Vagina (tissue), 1 donor: ENCODE measurements around the gene KIAA1614.

GRCh38 chr1:179586070-179587056, 5.3 kb upstream of the TDRD5 start:
- PRO-cap, result no peak
- RAMPAGE, long total RNA, result no peak

GRCh38 chr1:179742634-179743025, 461 bp upstream of the FAM163A start:
- PRO-cap, result no peak
- RAMPAGE, long total RNA, result no peak

DNA sequence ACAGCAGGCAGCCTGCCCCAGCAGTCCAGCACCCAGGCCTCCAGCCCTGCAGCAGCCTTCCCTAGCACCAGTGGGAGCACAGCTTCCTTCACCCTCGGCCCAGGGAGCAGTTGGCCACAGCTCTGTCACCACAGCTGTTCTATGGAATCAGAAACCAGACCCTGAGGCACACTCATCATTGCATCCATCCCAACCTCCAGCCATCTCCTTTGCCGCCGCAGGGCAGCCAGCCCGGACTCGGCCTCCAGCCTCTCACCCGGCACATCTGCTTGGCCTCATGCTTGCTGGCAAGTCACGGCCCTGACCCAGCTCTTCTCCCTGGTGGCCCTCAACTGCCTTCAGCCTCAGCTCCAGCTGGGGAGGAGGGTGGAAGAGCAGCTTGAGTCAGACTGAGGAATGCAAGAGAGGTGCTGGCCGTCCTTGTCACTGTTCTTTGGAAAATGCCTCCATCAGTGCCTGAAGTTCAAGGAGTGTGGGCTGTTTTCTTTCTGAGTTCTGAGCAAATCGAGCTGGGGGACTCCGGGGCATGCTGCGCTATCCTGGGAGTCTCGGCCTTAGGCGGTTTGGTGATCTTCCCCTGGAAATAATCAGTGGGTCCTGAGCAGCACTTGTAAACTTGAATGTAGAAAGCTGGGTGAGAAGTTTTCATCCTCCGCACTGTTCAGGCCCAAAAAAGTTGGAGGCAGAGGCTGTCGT, 59.7 kb downstream of the TOR1AIP2 start:
- PRO-cap, result no peak
- RAMPAGE, long total RNA, result no peak

DNA sequence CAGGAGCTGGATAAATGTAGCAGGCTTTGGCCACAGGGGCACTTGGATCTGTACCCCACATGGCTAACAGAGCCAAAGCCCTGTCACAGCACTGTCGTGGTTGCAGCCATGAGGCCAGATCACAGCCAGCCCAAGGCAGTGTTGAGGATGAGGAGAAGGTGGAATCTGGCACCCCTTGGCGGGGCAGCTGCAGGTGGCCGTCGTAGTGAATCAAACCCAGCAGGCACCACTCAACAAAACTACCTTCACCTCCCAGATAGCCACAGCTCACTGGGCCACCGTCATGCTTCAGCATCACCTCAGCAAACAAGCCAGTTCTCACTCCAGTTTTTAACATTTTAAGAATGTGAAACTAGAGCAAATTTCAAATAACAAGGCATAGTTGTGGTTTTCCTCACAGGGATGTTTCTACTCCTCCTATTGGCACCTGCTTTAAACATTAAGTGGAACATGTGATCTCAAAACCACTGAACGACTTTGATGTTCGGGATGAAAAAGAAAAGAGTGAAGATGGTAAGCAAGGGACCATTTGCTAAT, 45.7 kb downstream of the TOR1AIP2 start:
- PRO-cap, result no peak
- RAMPAGE, long total RNA, result no peak

DNA sequence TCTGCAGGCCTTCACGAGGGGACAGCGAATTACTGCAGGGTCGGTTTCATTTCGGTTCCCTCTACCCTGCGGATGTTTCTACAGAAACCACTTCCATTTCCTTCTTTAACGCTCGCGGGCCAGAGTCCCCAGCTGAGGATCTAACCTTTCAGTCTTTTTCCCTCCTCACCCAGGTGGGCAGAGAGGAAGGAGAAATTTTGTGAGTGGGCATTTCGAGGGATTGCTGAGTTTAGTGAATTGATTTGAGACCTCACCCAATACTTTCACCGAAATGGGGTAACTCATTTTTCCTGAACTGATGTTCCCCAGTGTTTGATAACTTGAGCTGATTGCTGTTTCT, 1.2 kb downstream of the TOR1AIP1 start:
- PRO-cap, result no peak
- RAMPAGE, long total RNA, result no peak

DNA sequence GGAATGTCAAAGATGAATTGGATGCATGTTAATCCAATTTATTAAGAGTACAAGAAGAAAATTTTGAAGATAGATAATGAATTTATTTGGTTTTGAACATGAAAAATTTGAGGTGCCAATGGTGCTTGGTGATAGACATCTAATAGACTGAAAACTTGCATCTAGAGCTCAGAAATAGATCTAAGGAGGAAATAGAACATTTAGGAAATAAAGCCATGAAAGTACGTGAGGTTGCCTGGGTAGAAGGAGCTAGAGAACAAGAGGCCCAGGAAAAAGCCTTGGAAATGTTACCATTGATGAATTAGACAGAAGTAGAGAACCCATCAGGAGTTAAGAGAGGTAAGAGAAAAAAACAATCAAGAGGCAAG, 21.0 kb downstream of the CEP350 start:
- PRO-cap, result no peak
- RAMPAGE, long total RNA, result start-site peak on the plus strand centred at position 128 of the sequence, 201 bp wide, 16 reads

- PRO-cap, result no peak
- RAMPAGE, long total RNA, result no peak
Measured at GRCh38 chr1:180042790-180043542, 88.4 kb downstream of the CEP350 start.

- PRO-cap, result no peak
- RAMPAGE, long total RNA, result no peak
Measured at GRCh38 chr1:180074657-180075292, 79.9 kb upstream of the QSOX1 start.

DNA sequence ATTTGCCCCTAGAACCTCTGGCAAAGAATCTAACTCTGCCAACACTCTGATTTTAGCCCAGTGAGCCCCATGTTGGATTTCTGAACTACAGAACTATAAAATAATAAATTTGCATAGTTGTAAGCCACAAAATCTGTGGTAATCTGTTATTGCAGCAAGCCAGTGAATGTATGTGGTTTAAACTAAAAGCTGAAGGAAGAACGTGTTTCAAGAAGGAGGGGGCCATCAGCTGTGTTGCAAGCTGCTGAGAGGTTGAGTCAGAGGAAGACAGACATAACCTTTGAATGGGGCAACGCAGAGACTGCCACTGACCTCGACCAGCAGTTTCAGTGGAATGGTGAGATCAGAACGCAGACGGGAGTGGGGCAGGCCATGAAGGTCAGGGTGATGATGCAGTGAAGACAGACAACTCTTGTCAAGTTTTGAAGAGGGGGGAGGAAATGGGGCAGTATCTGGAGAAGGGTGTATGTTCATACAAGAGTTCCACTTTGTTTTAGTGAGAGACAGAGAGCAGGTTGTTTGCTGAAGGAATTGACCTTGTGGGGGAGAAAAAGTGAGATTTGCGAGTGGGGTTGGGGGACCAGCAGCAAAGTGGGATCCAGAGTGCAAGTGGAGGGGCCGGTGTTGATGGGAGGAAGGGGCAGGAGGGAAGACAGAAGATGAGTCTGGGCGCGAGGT, 23.1 kb upstream of the QSOX1 start:
- PRO-cap, result no peak
- RAMPAGE, long total RNA, result no peak

DNA sequence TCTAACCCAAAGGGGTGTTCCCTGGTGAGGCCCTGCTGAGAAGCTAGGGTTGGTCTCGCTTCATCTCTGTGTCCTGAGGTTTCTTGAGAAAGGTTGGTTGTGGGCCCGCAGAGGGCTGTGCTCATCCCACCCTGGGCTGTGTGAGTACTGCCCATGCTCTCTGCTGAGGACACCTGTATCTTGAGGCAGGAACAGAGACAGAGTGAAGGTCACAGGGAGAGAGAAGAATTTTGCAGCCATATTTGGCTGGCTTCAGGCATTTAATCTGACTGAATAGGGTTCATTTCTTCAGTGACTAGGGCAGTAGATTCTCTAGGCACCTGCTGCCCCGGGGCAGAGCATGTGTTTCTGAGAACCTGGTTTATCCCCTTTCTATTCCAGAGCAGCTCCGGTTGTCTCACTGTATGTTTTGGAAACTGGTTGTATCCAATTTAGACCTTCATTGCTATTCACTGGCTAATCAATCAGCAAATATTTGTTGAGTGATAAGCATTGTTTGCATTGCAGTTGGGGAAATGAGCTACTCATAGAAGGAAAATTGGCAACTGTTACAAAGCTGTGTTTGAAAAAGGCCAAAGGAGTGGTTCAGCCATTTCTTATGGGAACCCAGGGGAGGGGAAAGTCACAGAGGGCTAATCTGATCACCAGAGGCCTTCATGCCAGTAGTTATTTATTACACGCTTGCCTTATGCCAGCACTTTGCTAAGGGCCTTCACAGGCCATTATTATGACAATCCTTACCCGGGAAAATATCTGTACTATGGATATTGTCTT, 2.8 kb downstream of the QSOX1 start:
- PRO-cap, result no peak
- RAMPAGE, long total RNA, result start-site peak on the plus strand centred at position 494 of the sequence, 33 bp wide, 19 reads

DNA sequence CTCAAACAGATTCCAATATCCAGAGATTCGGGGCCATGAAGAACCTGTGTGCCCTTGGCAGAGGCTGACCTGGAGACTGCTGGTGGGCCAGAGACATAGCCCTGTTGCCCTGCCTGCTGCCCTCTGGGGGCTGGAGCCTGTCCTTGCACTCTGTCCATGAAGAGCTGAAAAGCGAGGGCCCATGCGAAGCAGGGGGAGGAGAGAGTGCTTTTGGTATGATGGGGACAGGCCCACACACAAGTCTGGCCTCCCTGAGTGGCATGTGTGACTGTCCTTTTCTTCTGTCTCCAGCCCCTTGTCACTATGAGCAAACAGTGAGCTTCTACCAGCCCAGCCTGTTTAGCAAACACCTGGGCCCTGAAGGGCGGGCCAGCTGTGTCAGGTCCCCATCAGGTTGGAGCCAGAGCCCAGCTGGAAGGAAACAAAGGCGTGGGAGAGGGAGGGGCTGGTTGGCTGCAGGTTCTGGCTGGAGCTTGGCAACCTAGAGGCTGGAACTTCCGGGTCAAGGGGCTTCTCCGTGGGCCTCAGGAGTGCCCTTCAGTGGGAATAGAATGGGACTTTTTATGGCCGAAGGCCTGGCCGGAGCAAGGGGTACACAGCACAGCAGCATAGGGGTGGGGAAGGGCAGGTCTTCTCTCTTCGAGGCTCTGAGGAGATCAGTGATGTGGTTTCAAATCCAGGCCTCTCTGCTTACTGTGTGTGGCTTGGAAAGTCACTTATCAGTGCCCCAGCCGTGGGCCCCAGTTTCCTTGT, 14.3 kb downstream of the QSOX1 start:
- PRO-cap, result no peak
- RAMPAGE, long total RNA, result no peak

DNA sequence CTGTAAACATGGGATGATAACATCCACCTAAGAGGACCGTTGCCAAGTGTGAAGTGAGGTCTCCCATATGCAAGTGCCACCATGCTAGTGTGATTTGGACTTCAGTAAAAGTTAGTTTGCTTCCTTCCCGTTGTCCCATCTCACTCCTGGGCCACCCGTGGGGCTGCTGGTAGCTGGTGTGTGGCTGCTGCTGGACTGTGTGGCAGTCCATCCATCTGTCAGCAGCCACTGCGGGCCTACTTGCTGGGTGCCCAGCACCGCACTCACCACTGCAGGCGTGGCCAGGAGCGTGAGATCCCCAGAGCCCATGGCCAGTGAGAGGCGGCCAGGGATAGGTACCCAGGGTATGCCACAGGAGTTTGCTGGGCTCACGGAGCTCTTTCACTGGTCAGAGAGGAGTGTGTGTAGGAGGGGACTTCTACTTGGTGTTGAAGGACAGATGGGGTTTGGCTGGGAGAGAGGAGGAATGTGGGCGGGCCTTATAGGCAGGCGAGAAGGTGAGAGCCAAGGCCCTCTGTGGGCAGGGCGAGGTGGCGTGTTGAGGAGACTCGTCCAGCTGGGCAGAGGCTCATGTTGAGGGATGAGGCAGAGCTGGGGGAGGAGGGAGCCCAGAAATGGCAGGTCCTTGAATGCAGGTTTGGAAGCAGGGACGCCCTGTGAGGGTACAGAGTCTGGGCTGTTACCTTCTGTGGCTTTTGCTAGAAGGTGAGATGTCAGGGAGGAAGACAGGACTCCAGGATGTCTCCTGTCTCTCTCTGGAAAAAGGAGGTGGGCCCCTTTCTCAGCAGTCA, 15.0 kb downstream of the QSOX1 start:
- PRO-cap, result no peak
- RAMPAGE, long total RNA, result start-site peak on the plus strand centred at position 276 of the sequence, 33 bp wide, 25 reads

- PRO-cap, result no peak
- RAMPAGE, long total RNA, result no peak
Measured at GRCh38 chr1:180234354-180235378, 4.6 kb downstream of the LHX4 start.

- PRO-cap, result bidirectional peak, plus-strand start at chr1:180502886, minus-strand start at chr1:180502832
- RAMPAGE, long total RNA, result no peak
Measured at GRCh38 chr1:180502771-180503319, 468 bp upstream of the ACBD6 start.

GRCh38 chr1:180521431-180521891, 19.1 kb upstream of the ACBD6 start:
- PRO-cap, result no peak
- RAMPAGE, long total RNA, result no peak

GRCh38 chr1:180598541-180599080, 33.2 kb upstream of the XPR1 start:
- PRO-cap, result no peak
- RAMPAGE, long total RNA, result no peak

DNA sequence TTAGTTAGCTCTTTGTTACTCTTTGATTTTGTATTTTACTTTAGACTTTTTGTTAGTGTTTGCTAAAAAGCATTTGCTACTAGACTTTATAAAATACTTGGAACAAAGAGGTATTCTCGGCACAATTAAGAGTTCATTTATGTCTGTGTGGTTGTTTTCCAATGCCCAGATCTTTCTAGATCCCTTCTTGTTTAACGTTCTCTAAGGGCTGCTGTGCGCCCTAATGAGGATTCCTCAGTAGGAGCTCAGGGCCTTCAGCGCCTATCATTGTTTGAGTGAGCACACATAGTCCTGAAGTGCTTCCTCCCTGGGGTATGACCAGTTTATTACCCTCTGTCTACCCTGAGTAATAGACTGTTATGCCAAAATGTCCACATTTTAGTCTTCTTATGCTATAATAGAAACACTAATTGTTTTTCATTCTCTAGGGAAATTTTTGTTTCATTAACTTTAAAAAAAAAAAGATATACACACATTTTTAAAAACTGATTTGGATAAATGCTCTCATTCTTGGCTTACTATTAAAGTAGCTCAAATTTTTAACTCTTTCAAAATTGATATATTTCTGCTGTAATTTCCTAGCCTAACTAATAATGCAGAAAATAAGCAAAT, 69.8 kb upstream of the KIAA1614 start:
- PRO-cap, result no peak
- RAMPAGE, long total RNA, result no peak

GRCh38 chr1:180912682-180913347, at the start of gene KIAA1614:
KIAA1614 (plus strand) TSS chr1:180912897.
- PRO-cap, result bidirectional peak, plus-strand start at chr1:180912867, minus-strand start at chr1:180912743; bidirectional peak, plus-strand start at chr1:180913219, minus-strand start at chr1:180913133
- RAMPAGE, long total RNA, result start-site peak on the plus strand at chr1:180913085-180913267, 17 reads

DNA sequence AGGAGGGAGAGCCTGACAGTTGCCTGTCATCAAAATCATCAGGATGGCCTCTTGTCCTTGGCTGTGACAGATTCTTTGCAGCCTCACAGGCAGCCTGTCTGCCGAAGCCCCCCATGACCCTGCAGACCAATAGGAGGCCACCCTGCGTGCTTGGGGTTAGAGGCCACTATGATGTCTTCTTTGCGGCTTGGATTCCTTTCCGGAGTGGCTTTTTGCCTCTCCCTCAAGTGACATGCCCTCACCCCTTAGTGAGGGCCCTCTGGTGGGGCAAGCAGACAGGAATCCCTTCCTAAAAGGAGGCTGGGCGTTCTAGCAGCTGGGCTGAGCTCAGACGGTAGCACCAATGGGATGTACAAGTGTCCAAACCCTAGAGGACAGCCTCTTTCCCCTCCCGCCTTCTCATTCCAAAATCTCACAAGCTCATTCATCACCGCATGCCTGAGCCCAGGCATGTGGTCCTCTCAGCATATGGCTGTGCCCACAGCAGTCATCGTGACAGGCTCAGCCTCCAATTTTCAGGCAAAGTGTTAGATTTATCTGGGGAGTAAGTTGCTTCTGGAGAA, 4.6 kb downstream of the KIAA1614 start:
- PRO-cap, result no peak
- RAMPAGE, long total RNA, result no peak

GRCh38 chr1:180922949-180923912, 10.5 kb downstream of the KIAA1614 start:
- PRO-cap, result no peak
- RAMPAGE, long total RNA, result no peak